ENCODE measurements around a stretch of chr5.

GRCh38 chr5:16737568-16738656 lies 121.1 kb upstream of the RETREG1 start:
- PRO-cap: no peak

GRCh38 chr5:16749580-16750068 lies 132.8 kb upstream of the RETREG1 start:
- PRO-cap: no peak

DNA sequence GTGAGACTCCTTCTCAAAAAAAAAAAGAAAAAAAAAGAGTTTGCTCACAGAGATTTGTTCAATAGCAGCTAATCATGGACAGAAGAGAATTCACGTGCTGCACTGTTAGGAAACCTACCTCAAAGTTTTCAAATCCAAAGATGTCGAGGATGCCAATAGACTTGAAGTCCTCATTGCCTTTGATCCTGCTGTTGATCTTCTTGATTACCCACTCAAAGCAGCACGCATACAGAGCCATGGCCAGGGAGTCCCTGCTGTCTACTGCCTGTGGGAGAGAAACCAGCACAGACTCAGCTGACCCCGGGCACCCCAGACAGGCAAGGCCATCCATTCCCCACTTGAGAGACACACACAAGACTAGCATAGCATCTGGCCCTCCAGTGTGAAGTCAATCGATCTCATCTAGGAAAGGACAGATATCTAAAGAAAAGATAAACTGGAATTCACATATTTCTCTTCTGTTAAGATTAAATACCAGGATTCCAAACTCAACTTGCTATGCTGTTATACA lies 147.4 kb upstream of the RETREG1 start:
- PRO-cap: no peak

- PRO-cap: no peak
Measured at GRCh38 chr5:17077949-17078245, 139.5 kb upstream of the BASP1 start.

DNA sequence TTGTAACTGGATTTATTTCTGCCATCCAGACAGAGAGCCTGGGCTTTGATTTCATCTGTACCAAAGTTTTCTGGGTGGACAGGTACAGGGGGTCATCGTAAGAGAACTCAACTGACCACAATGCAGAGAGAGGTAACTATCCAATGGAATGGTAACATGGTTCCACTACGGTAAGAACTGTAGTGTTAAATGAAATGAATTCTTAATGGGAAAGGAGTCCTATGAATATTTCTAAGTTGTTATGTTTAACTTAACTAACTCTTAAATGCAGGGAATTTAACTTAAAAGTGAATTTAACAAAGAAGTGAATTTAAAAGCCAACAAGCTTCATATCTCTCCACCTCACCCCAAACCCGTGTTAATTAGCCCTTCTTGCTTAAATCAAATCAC lies 10.8 kb downstream of the BASP1 start:
- PRO-cap: no peak

GRCh38 chr5:17267062-17267457 lies 49.6 kb downstream of the BASP1 start:
- PRO-cap: no peak

- PRO-cap: no peak
Measured at GRCh38 chr5:17269117-17269681, 51.8 kb downstream of the BASP1 start.

- PRO-cap: no peak
Measured at GRCh38 chr5:17368039-17368361, 123.9 kb downstream of the H3Y2 start.

GRCh38 chr5:20612965-20613293 lies 624.9 kb upstream of the CDH18 start:
- PRO-cap: no peak

GRCh38 chr5:22212606-22213006 lies 640.5 kb downstream of the CDH12 start:
- PRO-cap: no peak

DNA sequence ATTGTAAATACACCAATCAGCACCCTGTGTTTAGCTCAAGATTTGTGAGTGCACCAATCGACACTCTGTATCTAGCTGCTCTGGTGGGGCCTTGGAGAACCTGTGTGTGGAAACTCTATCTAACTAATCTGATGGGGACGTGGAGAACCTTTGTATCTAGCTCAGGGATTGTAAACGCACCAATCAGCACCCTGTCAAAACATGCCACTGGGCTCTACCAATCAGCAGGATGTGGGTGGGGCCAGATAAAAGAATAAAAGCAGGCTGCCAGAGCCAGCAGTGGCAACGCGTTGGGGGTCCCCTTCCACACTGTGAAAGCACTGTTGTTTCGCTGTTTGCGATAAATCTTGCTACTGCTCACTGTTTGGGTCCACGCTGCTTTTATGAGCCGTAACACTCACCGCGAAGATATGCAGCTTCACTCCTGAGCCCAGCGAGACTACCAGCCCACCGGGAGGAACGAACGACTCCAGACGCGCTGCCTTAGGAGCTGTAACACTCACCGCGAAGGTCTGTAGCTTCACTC lies 82.1 kb upstream of the CDH9 start:
- PRO-cap: no peak

DNA sequence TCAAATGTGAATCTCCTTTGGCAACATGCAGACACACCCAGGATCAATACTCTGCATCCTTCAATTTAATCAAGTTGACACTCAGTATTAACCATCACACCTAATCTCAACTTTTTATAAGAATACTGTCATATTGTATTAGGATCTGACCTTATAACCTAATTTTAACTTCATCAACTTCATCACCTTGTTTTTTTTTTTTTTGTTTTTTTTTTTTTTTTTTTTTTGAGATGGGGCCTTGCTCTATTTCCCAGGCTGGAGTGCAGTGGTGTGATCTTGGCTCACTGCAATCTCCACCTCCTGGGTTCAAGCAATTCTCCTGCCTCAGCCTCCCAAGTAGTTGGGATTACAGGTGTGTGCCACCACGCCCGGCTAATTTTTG lies 1024.4 kb upstream of the CDH9 start:
- PRO-cap: no peak

DNA sequence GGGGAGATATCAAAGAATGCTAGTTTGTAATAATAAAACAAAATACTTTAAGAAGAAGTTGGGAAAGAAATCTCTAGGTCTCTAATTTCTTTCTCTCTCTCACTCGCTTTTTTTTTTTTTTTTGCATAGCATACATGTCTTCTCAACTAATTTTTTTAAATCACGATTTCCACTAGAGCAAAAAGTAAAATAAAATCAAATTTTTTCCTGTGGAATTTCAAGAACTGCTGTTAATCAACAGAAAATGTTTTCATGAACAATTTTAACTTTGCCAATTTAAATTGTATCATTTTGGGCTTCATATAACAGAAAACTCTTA lies 970.5 kb upstream of the CDH6 start:
- PRO-cap: no peak

DNA sequence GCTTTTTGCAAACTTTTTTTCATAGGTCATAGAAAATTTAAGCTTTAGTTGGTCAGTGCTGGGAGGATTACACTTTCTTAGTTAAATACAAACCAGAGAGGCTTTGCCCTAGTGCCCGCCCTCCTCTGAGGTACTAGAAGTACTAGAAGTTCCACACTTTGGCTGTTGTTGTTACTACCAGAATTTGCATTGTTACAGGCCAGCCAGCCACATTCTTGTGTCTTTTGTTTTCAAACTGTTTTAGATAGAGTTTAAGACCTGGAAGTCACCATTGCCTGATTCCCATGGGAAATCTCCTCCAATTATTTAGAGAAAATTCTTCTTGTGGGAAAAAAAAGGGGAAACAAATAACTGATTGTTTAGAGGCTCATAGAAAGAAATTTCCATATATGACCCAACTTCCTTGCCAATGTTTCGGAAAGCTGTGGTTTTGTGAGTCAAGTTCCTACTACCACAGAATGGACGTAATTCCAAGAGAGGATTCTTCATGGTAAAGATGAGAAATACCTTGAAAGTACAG lies 252.3 kb downstream of the GOLPH3 start:
- PRO-cap: no peak

GRCh38 chr5:31983063-31983689 lies 190.9 kb downstream of the GOLPH3 start:
- PRO-cap: no peak

DNA sequence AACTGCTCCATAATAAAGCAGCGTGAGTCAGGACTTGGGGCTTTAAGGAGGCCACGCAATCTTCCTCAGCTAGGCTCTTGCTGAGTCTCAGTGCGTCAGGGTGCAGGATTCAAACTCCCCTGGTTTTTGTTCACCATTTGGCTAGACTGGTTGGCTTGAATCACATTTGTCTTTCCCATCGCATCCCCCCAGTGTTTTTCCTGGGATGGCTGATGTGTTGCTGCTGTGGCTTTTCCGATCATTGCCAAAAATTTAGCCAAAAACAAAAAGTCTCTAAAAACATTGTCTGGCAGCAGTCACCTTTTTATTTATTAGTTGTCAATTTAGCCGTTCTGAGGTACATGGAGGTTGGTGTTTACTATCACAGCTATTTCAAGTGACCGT lies 102.5 kb downstream of the GOLPH3 start:
- PRO-cap: no peak

GRCh38 chr5:32099872-32101015 lies 73.9 kb downstream of the GOLPH3 start:
- PRO-cap: no peak

DNA sequence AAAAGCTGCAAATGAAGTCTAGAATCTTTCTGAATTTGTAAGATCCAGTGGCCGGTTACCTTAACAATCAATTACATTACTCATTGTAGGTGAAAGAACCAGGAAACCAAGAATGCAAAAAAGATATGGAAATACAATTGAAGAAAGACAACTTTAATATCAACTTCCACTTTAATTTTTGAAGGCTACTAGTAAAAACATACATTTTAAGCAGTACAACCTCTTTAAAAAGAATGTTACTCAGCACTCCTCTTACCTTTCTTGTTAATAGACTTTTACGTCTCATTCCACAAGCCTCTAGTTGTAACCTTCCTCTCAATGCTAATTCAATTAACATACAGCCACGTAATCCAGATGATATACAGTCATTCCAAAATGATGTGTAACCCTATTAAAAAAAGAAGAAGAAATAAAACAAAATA lies 30.6 kb downstream of the GOLPH3 start:
- PRO-cap: no peak

- PRO-cap: no peak
Measured at GRCh38 chr5:32158343-32159640, 15.3 kb downstream of the GOLPH3 start.

GRCh38 chr5:32193410-32194037 lies 19.4 kb upstream of the GOLPH3 start:
- PRO-cap: no peak